Gastrocnemius medialis (tissue), 3 donors: Measurements from ENCODE around the genes ZNF141 and TMEM175.

- PRO-cap, result no peak
- RAMPAGE, long total RNA, 3 experiments, result no peak in any of the 3 experiments
Observed at GRCh38 chr4:51301-52099, 1.6 kb upstream of the ZNF595 start.

- PRO-cap, result no peak
- RAMPAGE, long total RNA, 3 experiments, result no peak in any of the 3 experiments
Observed at GRCh38 chr4:52735-53127, 390 bp upstream of the ZNF595 start.

DNA sequence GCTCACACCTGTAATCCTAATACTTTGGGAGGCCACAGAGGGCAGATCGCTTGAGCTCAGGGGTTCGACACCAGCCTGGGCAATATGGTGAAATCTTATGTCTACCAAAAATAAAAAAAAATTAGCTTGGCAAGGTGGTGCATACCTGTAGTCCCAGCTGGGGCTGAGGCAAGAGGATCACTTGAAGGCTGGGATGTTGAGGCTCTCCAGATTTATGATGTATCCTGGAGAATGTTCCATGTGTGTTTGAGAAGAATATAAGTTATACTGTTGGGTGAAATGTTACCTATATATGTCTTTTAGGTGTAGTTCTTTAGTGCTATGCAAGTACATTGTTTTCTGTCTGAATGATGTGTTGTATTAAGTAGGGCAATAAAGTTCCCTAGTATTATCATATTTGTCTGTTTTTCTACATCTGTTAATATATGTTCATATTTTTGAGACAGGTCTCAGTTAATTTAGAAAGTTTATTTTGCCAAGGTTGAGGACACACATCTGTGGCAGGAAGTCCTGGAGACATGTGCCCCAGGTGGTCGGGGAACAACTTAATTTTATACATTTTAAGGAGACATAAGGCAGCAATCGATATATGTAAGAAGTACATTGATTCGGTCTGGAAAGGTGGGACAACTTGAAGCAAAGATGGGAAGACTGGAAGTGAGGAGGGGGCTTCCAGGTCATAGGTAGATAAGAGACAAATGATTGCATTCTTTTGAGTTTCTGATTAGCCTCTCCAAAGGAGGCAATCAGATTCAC is 21.1 kb downstream of the ZNF595 start:
- PRO-cap, result no peak
- RAMPAGE, long total RNA, 3 experiments, result no peak in any of the 3 experiments

DNA sequence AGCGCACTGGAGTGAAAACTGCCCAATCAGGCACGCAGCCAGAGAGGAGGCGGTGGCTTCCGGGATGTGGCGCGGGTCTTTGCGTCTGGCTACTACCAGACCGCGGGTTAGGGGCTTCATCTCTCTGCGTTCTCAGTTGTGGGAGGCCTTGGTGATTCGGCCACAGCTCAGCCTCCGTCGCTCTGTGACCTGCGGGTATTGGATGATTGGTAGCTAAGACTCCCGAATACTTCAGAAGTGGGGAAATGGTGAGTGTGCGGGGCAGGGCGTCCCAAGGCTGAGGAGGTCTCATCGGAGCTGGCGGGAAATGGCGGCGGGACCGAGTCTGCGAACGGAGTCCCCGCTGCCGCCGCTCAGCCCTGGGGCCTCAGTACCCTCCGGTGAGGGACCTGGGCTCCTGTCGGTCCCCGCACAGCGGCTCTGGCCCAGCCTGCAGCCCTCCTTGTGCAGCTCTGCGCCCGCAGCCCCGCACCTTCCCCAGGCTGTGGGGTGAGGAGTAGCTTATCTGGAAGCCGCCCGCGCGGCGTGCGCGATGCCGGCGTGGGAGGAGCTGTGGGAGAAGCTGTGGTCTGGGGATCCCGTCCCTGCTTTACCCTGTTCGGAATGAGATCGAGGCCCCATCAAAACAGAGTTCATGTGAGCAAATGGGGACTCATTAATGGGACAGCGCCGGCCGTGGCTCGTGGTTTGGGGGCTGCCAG is at the start of gene ZNF141:
Gene ZNF141, plus strand, starts transcription at position 76 of the 701 bp plus-strand sequence.
- PRO-cap, result bidirectional peak, plus-strand start at position 41 of the sequence, minus-strand start outside the sequence
- RAMPAGE, long total RNA, 3 experiments, result start-site peak on the plus strand in 2 of 3 experiments, centred at positions 66 to 81 of the sequence, 55 to 99 reads per replicate

DNA sequence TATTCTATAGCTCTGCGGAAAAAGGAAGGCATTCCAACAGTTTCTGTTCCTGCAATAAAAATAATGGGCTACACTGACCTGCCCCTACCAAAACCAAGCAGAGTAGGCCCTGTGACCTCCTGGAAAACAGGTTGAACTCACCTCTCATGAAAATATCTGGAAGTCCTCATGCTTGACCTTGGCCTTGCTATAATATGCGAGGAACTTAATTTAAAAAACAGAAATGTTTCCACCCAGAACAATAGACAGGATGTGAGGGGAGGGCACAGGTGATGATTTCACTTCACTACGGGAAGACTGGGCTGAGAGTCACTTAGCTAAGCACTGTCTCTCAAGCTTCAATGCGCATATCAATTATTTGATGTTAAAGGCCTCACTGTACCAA is 26.1 kb downstream of the ZNF721 start:
- PRO-cap, result unidirectional peak, plus-strand start at position 286 of the sequence
- RAMPAGE, long total RNA, 3 experiments, result no peak in any of the 3 experiments

DNA sequence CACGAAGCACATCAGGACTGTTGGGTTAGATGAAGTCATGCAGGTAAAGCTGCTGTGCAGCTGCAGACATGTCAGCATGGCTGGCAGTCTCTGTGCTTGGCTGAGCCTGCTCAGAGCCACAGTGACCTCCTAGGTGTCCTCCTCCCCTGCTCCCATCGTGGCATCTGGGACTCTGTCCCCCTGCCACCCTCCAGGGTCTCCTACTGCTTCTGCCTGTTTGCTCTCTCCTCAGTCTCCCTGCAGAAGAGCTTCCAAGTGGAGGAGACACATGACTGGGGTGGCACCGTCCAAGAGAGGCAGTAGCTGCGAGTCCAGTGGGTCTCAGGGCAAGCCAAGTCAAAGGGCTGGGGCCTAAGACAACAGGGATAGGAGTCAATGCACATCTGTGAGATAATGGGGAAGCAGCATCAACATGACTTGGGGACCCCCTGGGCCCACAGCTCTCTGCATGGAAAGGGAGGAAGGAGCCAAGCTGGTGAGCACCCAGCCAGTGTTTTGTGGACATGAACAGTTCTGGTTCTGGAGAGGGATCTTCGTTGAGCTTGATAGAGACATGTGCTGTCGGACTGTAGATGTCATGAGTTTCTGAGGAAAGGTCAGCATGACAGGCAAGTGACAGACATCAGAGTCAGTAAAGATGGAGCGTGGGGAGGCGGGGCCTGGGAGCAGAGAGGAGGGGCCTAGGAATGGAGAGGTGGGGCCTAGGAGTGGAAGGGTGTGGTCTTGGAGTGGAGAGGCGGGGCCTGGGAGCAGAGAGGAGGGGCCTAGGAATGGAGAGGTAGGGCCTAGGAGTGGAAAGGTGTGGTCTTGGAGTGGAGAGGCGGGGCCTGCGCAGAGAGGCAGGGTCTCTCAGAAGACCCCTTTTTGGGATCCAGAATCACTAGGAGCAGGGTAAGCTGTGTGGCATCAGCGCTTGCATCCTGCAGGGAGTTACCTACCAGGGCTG is 33.5 kb downstream of the PIGG start:
- PRO-cap, result no peak
- RAMPAGE, long total RNA, 3 experiments, result no peak in any of the 3 experiments

DNA sequence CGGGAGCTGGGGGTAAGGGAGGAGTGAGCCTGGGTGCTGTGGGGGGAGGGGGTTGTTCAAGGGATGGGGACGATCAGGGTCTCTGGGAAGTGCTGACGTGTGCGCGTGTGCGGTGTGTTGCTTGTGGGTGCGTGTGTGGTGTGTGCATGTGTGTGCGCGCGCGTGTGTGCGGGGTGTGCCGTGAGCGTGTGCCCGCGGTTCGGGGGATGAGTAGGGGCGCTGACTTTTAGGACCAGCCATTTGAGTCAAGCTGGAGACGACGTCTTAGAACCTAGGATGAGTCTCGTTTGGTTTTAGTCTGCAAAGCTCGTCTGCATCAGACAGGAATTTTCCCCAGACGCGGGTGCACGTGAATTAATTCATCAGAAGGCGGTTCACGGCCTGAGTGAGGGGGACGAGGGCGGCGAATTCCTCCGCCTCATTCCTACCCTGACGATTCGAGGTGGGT is 922 bp upstream of the TMEM271 start:
- PRO-cap, result no peak
- RAMPAGE, long total RNA, 3 experiments, result no peak in any of the 3 experiments

GRCh38 chr4:687044-687651 is 1.8 kb downstream of the SLC49A3 start:
- PRO-cap, result bidirectional peak, plus-strand start at chr4:687461, minus-strand start at chr4:687345
- RAMPAGE, long total RNA, 3 experiments, result start-site peak on the plus strand in 1 of 3 experiments, at chr4:687454-687470 at its widest, 8 reads per replicate

DNA sequence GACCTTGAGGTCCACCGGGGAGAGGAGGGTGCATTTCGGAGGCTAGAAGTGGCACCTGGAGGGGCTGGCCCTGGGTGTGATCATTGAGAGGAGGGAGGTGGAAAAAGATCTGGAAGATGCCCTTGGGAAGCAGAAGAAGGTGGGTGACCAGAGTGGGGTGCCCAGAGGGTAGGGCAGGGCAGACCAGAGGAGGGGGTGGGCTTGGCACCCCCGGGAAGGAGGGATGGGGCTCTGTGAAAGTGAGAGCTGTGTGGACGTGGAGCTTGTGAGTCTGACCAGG is 17.6 kb downstream of the PCGF3 start:
- PRO-cap, result no peak
- RAMPAGE, long total RNA, 3 experiments, result no peak in any of the 3 experiments

- PRO-cap, result no peak
- RAMPAGE, long total RNA, 3 experiments, result no peak in any of the 3 experiments
Observed at GRCh38 chr4:730351-730768, 24.7 kb downstream of the PCGF3 start.

DNA sequence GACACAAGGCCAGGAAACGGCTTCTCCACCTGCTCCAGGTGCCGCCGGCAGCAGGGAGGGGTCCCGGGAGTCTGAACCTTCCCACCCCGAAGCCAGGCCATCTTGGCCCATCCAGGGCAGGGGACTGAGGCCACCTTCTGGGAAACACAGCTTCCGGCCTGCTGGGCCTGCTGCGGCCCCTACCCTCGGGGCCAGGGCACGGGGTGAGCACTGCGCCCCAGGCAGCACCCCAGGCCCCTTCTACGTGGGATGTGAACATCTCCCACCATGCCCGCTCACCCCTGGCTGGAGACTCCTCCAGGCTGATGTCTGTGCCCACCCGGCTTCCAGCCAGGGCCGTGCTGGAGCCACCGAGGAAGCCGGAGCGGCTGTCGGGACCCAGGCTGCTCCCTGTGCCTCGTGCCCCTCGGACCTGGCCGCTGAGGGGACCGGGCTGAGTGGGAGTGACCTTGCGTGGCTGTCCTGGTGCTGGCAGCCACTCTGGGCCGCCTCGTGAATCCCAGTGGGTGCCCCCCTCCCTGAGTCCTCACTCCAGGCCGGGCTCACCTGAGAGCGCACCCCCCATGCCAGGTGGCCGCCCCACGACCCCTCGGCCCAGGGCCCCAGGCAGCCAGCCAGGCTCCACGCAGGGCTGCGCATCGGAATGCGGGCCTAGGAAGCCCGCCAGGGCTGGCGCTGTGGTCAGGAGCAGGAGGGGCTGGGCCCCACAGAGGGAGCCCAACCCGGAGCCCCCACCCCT is 34.2 kb downstream of the CPLX1 start:
- PRO-cap, result no peak
- RAMPAGE, long total RNA, 3 experiments, result no peak in any of the 3 experiments

- PRO-cap, result no peak
- RAMPAGE, long total RNA, 3 experiments, result no peak in any of the 3 experiments
Observed at GRCh38 chr4:924137-924407, 8.0 kb downstream of the GAK start.

GRCh38 chr4:931902-933271 is at the start of gene TMEM175:
Gene TMEM175 (plus strand): TSS chr4:932460.
- PRO-cap, result bidirectional peak, plus-strand start at chr4:932475, minus-strand start at chr4:932317
- RAMPAGE, long total RNA, 3 experiments, result start-site peak on the plus strand in 1 of 3 experiments, at chr4:932453-932461 at its widest, 58 reads per replicate; start-site peak on the minus strand in 1 of 3 experiments, at chr4:932261-932304 at its widest, 193 reads per replicate

DNA sequence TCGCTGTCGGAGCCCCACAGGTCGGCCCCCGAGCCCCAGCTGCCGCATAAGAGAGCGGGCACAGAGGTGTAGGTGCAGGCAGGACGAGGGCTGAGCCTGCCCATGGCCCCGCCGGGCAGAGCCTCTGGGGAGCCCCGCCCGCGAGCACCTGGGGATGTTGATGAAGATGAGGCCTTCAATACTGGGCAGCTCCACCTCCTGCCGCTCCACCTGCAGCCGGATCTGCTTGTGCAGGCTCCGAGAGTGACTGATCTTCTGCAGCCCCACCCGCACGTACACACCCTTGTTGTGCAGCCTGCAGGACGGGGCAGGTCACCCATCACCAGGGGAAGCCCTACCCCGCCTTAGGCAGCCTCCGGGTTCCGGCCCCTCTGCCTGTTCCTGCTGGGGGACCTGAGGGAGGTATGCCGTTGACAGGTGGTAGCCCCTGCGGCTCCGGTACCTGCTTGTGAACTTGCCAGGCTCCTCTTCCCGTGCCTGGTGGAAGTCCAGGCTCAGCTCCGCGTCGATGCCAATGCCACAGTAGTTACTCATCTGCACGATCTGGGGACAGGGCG is 11.8 kb downstream of the DGKQ start:
- PRO-cap, result no peak
- RAMPAGE, long total RNA, 3 experiments, result no peak in any of the 3 experiments

DNA sequence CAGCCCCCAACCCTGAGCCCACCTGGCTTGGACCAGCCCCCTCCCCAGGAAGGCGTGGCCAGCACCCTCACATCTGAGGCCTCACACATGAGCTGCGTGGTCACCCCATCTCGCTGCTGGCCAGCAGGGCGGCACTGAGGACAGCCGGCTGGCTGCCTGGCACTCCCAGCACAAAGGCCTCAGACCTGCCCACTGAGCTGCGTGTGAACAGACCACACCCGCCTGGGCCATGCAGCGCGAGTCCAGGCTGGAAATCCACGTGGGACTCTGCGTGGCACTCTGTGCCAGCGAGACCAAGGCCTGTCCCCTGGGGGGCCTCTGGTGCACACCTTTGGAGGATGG is 10.0 kb downstream of the DGKQ start:
- PRO-cap, result no peak
- RAMPAGE, long total RNA, 3 experiments, result no peak in any of the 3 experiments

GRCh38 chr4:986348-986828 is 456 bp upstream of the IDUA start:
- PRO-cap, result no peak
- RAMPAGE, long total RNA, 3 experiments, result no peak in any of the 3 experiments

DNA sequence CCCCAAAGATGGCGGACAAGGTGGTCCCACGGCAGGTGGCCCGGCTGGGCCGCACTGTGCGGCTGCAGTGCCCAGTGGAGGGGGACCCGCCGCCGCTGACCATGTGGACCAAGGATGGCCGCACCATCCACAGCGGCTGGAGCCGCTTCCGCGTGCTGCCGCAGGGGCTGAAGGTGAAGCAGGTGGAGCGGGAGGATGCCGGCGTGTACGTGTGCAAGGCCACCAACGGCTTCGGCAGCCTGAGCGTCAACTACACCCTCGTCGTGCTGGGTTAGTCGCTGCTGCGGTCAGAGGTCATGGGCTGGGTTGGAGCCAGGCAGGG is 10.7 kb downstream of the FGFRL1 start:
- PRO-cap, result no peak
- RAMPAGE, long total RNA, 3 experiments, result no peak in any of the 3 experiments

DNA sequence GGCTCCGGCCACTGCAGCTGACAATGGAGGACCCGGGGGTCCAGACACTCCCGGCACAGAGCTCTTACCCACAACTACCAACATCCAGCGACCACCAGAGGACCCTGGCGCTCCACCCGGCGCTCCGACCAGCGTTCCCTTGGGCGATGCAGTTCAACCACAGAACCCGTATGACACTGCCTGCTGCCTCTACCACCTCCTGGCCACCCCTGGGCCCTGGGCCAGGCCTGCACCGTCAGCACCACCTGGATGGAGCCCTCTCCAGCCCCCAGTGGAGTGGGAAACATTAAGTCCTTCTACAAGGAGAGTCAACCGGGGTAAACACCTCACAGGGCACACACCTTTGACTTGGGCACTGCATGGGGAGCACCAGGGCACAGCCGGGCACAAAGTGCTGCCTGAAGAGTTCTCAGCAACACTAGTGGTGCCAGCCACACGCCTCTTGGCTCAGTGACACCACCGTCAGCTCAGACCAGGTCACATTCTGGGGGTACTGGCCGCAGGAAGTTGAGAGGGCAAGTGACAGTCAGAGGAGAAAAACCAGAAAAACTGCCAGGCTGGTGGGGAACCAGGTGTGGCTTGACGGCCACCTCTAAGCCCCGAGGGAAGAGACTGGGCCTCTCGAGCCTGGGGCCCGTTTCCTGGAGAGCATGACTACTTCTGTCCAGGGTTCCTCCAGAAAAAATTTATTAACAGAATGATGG is 2.6 kb downstream of the CTBP1 start:
- PRO-cap, result no peak
- RAMPAGE, long total RNA, 3 experiments, result no peak in any of the 3 experiments

- PRO-cap, result unidirectional peak, minus-strand start at chr4:1346697
- RAMPAGE, long total RNA, 3 experiments, result no peak in any of the 3 experiments
Observed at GRCh38 chr4:1346155-1346834, 713 bp upstream of the UVSSA start.

GRCh38 chr4:1360453-1360968 is 13.5 kb downstream of the UVSSA start:
- PRO-cap, result no peak
- RAMPAGE, long total RNA, 3 experiments, result no peak in any of the 3 experiments